LUHMES (cell line): Measurements from ENCODE around the gene WDR4.

- PRO-cap = no peak
Measured at GRCh38 chr21:42300016-42300676, 15.1 kb downstream of the TFF3 start.

- PRO-cap = no peak
Measured at GRCh38 chr21:42301138-42301678, 14.0 kb downstream of the TFF3 start.

DNA sequence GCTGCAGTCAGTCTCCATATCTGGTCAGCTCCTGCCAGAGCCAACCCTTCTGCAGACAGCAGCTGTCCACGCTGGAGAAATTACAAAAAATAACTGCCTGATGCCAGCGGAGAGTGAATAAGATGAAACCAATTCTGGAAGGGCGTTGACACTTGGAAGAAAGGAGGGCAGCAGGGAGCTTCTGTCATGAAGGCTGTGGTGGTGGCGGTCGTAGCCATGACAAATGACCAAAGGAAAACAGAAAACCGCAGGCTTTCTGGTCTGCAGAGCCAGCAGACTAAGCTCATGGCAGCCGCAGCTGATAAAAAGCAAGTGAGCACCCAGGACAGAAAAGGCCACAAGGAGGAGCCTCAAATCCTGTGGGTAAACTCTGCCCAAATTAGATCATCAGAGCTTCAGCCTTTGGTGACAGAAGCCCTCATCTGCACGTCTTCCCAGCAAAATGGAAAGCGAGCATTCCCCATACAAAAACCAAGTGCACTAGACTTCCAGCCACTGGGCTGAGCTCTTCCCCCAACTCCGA lies 28.8 kb downstream of the RSPH1 start:
- PRO-cap = no peak

- PRO-cap = no peak
Measured at GRCh38 chr21:42593731-42594254, 59.6 kb upstream of the PDE9A start.

DNA sequence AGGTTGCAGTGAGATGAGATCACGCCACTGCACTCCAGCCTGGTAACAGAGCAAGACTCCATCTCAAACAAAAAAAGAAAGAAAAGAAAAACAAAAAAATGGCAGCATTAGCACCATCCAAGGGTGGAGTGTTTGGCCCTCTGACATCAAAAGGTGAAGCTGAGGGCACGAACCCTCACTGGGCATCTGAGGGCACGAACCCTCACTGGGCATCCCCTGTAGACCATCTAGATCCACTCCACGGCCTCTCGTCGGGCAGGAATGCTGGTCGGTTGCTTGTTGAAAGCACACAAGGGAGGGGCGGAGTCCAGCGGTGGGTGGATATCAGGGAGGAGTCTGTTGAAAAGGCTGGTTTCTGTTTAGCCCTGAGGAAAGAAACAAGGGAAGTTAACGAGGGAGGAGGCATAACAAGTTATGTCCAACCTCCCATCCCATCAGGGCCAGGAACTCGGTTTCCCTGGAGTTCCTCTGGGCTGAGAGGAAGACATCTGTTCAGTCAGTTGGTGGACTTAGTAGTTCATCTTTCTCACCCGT lies 32.3 kb upstream of the PDE9A start:
- PRO-cap = no peak

DNA sequence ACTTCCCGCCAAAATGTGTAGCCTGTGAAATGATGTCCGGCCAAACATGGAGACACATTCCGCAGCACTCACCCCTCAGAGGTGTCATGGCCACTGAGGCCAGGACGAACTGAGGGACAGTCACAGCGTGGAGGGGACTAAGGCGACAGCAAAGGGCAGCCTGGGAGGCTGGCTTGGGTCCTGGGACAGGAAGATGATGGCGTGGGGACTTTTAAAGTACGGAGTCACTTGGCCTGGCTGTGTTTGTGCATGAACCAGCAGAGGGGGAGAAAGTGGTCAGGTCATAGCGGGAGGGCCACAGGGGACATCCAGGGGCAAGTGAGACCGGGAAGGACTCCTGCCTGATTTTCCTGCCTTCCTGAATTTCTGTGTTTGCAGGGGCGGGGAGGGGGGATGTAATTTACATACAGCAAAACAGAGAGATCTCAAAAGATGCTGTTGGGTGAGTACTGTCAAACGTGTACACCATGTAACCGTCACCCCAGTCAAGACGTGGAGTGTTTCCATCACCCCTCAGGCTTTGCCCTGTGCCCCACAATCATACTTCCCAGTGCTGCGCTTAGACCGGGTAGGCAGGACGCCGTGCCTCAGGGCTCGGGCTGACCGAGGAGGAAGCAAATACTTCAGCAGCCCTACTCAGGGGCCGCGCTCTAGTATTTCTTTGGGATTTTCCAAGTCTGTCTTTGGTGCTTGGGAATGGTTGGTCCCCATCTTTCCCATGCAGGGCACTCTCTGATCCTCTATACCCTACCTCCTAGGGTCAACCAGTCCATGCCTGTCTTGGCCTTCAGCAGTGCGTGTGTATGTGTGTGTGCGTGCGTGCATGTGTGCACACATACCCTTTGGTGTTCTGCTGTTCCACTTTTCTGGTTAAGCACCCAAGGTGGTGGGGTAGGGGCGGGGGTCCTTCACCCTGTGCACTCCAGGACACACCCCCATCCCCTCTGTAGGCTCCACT lies 45.1 kb downstream of the WDR4 start:
- PRO-cap = no peak

DNA sequence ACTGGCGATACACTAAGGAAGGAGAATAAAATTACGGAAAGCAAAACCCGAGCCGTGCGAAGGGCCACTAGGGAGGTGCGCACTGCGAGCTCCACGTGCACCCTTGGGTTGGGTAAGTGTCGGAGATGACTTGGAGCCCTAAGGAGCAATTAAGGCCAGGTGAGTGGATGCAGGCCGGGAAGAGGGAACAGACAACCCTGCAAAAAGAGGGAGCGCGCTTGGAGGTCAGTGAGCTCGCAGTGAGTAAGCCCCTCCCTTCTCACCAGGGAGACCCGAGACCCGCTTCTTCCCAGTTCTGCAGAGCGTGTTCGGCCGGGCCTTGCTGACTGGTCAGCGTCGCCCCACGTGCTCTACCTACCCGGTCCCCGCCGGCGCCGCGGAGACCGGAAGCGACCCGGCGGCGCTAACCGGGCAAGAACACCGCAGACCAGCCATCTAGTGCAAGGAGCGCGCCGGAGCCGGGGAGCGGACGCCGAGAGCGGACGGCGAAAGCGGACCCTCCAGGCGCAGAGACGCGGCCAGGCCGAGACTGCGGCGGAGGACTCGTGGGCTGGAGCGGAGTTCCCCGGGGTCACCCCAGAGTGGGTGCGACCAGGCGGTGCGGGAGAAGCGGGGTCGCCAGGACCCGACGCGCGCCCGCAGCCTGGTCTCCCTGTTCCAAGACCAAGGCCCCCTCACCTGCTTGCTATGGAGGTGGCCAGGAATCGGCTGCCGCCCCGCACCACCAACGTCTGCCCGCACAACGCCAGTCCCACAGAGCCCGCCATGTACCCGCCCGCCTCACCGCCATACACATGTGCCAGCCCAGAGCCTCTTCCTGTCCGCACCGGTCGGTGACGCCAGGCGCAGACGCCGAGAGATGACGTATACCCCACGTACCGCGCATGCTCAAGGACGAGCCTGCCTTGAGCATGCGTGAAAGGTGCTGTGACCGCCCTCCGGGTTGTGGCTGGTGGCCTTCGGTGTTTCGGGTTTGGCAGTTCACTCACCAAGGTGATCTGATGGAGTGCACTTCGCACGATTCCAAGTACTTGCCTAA lies at the start of gene WDR4:
Gene WDR4, minus strand, starts transcription at position 811 of the 1,039 bp plus-strand sequence.
- PRO-cap = bidirectional peak, plus-strand start at position 413 of the sequence, minus-strand start at position 114 of the sequence; bidirectional peak, plus-strand start at position 928 of the sequence, minus-strand start at position 799 of the sequence

DNA sequence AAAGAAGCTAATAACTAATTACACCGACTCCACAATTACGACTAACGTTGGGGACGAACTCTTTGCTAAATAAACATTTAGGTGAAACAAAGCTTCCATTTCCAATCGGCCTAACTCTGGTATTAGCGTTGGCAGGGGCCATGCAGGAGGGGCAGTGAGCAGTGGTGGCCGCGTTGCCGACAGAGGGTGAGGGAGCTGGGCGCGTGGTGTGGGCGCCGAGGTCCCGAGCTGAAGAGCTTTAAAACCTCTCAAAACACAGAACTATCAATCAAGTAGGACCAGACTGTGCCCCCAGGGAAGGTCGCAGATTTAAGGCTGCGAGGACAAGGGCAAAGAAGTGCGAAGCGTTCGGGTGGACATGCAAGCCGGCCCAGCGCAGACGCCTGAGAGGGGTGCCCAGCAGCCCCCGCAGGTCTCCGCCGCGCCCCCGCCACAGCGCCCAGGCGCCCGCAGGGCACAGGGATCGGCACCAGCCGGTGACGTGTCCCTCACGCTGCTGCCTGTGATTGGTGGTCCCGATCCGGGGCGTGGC lies 408 bp upstream of the NDUFV3 start:
- PRO-cap = unidirectional peak, minus-strand start at position 236 of the sequence; bidirectional peak, plus-strand start outside the sequence, minus-strand start at position 410 of the sequence

GRCh38 chr21:43046160-43046754 lies 29.4 kb downstream of the CBS start:
- PRO-cap = no peak

DNA sequence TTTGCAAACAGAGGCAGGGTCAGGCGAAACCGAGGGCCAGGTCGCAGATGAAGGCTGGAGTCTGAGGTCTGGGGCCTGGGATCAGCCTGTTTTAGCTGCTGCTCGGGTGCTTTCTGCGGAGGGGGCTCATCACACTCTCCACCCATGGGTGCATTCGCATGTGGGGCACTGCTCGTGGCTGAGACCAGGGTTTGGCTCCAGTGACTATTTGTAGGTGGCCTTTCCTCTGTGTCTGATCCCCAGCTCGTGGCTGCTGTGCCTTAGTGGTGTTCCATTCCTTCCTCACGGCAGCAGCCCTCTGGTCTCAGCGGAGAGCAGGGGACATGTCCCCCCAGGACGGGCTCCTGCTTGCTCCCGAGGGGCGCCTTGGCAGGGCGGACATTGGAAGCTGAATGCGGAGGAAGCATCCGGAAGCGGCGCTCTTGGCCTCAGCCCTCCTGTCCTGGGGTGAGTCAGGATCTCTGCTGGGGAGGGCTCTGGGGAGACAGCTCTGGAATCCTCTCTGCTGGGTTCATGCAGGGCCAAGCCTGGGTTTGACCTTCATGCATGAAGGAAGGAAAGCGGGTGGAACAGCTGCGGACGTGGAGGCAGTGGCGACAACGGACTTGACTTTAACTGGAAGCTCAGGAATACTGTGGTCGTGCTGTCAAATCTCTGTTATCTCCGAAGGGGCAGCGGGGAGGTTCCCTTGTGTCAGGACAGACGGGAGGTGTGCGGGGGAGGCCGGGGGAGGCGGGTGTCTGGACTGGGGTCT lies 26.2 kb downstream of the CRYAA start:
- PRO-cap = no peak

GRCh38 chr21:43299372-43299736 lies 127.6 kb downstream of the SIK1 start:
- PRO-cap = no peak

GRCh38 chr21:43313955-43314275 lies 113.0 kb downstream of the SIK1 start:
- PRO-cap = no peak

DNA sequence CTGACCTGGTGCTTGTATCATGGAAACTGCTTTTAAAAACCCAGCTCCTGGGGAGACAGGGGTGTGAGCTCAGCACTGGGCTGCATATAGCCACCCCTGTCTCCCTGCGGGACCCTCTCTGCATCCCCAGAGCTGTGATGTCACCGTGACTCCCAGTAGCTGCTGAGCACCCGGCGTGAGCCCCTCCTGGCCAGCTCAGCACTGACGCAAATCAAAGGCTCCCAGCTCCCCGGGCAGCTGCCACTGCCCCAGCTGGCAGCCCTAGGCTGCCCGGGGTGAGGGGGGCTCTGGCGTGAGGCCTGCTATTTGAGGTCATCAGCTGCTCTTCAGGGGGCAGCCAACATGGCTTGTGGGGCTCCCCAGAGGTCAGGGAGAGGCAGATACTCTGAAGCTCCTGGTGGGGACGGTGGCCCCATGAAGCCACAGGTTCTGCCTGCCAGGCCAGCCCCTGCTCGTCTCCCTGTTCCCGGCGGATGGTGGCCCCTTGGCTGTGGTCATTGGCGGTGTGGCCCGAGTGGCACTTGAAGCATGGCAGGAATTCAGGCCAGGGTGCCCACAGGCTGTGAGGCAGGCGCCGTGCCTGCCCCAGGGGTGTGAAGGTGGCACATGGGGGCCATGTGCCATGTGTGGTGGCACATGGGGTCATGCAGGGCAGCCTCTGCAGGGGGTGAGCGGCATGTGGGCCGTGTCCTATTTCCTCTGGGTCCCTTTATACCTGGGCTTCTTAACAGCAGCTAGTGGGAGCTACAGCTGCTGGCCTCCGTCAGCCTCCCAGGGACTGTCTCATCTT lies 85.4 kb downstream of the SIK1 start:
- PRO-cap = no peak

- PRO-cap = no peak
Measured at GRCh38 chr21:43369807-43370958, 56.7 kb downstream of the SIK1 start.

DNA sequence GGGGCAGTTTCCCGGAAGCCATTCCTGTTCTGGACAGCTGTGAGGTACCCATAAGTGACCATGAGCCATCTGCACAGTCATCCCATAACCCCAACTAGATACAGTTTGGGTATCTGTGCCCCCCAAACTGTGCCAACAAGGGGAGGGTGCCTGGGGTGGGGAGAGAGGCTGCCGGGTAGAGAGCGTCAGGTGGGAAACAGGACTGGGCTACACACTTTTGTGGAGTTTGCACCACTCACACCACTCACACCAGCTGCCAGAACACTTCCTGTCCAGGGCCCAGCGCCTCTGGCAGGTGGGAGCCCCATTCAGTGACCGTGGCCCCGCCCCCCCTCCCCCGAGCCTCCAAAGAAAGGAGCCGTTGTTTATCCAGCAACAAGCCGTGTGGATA lies 44.1 kb downstream of the SIK1 start:
- PRO-cap = no peak

DNA sequence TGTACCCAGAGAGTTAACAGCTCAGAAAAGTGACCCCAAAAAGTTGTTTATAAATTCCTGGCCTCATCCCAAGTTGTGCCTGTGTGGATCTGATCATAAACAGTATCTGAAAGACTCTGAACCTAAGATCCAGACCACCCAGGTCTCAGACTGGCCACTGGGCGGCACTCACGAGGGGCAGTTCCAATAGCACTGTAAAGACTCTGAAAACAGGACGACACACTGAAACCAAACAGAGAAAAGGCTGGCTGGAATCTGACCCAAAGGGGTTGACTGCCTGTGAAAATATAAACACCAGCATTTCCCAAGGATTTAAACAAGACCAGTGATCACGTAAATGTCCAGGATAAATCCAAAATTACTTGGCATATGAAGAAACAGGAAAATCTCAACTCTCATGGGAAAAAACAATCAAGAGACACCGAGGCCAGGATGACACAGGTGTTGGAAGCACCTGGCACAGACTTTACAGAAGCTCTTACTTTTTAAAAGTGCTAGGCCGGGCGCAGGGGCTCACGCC lies 47.0 kb downstream of the H2BC12L start:
- PRO-cap = no peak

- PRO-cap = no peak
Measured at GRCh38 chr21:43711261-43711468, 7.8 kb upstream of the PDXK start.

DNA sequence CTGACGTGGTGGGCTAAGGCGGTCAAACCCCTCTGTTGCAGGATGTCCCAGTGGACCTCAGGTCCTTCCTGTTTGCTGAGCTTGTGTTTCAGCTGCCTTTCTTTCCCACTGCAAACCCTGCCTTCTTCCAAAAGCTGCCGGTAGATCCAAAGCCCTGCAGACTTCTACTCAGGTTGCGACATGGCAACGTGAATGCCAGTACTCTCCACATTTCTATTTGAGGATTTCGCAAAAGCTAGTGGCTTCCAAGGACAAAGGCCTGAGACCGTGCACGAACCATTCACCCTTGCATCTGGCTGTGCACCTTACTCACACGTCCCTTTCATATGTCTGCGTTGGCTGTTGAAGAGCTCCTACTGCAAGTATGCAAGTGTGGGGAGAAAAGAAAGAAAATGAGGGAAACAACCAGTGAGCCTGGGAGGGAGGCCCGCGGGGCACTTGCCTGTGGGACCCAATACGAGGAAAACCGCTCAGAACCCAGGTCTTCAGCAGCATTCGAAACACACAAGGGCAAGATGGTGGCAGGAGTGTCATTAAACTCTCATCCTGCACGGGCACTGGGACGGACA lies 6.1 kb upstream of the RRP1 start:
- PRO-cap = no peak

DNA sequence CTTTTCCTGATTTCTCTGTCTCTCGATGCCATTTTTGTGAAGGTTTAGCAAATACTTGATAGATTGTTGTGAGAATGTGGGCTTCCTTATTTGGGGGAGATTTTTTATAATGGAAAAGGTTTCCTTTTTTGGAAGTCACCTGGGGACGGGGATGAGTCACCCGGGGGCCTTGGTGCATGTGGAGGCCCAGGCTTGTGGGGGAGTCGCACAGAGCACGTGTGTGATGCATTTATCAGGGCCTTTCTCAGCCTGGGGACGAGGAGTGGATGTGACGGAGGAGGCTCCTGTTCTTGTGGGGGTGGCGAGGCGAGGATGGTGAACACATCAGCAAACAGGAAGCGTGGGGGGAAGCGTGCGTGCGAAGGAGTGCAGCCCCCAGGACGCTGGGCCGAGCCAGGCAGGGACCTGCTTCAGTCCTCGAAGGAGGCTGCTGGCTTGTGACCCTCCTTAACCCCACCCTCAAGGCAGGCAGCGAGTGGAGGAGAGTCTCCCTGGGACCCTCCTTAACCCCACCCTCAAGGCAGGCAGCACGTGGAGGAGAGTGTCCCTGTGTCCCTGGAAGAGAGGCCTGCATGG lies 57.0 kb downstream of the AGPAT3 start:
- PRO-cap = no peak

DNA sequence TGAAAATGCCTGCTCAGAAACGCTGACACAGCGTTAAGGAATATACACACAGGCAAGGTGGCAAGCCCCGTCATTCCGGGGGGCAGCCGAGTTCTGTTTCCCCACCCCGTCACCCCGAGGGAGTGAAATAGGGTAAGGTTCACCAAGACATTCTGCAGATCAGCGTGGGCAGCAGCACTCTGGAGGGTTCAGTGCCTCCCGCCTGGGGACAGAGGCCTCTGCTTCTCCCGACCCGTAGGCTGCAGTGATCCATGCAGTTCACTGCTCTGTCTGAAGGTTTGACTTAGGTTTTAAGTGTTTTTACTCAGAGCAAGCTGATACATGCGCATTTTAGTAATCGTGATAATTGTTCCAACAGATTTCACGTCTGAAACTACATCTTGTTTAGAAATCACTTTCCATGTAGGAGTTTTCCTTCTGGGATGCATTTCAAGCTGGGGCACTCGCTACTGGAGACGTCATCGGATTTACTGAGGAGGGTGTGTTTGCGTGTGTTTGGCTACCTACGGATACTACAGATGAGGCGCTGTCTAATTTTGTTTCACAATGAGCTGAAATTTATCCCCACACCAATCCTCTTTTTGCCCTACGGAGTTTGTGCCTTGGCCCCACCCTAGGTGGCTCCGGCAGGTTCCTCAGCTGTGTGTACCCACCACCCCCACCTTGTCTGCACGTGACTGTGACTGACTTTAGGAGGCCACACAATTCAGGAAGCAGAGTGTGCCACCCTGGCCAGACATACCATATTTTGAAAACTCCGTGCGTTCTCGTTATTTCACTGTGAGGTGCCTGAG lies 63.5 kb downstream of the AGPAT3 start:
- PRO-cap = no peak